ENCODE data around the genes ADAMTS12 and IL7R.

DNA sequence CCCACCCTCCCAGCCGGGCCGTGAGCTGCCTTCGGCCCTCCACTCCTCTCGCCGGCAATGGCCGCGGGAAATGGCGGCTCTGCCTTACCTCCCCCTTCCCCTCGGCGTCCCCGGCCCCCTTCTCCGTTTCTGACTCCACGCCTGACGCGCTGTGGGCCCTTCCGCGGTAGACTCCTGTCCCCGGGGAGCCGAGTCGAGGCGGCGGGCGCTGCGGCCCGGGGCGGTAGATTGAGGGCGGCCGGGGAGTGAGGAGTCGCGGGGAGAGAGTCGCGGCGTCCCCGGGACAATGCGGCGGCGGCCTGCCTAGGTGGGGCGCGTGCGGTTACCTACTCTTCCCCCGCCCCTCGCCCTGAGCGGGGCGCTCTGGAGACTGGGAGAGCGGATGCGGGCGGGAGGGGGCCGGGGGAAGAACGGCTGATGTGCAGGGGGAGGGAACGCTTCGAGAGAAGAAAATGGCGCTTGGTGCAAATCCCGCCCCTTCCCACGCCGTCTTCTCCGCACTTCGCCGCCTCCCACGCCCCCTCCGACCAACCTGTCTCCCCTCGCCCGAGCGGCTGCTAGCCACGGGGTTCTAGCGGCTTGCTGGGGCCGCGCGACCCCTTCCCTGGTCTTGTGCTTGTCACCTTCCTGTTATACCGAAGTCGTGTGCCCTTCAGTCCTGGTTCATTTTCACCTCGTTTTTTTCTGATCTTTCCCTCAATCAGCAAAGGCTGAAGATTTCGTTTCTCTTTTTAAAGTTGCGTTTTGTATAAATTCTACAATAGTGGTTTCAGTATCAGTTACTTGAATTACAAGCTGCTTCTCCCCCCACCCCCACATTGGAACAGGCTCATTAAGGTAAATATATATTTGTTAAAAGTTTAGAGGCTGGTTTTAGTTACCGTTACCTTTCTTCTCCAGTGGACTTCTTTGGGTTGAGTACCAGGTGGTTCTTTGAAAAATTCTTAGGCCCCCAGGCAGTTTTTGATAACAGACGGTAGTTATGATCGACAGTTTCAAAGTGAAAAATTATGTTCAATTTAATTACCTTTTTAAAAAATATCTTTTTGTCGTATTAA is 637 bp downstream of the SUB1 start:
- PRO-cap: bidirectional peak, plus-strand start at position 510 of the sequence, minus-strand start at position 365 of the sequence
- RAMPAGE, long total RNA, 4 experiments: no peak in any of the 4 experiments

DNA sequence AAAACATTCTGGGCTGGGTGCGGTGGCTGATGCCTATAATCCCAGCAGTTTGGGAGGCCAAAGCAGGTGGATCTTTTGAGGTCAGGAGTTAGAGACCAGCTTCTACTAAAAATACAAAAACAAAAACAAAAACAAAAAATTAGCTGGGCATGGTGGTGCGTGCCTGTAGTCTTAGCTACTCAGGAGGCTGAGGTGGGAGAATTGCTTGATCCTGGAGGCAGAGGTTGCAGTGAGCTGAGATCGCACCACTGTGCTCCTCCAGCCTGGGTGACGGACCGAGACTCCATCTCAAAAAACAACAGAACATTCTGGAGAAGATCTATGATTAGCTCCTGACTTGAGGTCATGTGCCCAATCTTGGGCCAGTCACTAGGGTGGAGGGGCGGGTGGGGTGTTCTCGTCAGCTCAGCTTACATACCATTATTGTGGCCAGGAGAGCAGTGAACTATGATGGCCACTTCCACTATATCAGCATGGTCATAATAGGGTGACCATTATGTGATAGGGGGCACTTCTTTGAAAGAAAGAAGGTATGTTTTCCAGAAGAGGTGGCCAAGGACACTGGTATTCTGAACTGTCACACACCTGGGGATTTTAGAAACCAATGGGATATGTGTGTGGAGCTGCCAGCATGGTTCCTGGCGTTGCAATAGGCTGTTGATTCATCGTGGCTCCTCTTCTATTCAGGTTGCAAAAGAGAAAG is 45.1 kb downstream of the SUB1 start:
- PRO-cap: no peak
- RAMPAGE, long total RNA, 4 experiments: no peak in any of the 4 experiments

- PRO-cap: no peak
- RAMPAGE, long total RNA, 4 experiments: no peak in any of the 4 experiments
Measured at GRCh38 chr5:33291202-33291404, 149.7 kb upstream of the TARS1 start.

- PRO-cap: no peak
- RAMPAGE, long total RNA, 4 experiments: no peak in any of the 4 experiments
Measured at GRCh38 chr5:33439149-33439523, 1.6 kb upstream of the TARS1 start.

DNA sequence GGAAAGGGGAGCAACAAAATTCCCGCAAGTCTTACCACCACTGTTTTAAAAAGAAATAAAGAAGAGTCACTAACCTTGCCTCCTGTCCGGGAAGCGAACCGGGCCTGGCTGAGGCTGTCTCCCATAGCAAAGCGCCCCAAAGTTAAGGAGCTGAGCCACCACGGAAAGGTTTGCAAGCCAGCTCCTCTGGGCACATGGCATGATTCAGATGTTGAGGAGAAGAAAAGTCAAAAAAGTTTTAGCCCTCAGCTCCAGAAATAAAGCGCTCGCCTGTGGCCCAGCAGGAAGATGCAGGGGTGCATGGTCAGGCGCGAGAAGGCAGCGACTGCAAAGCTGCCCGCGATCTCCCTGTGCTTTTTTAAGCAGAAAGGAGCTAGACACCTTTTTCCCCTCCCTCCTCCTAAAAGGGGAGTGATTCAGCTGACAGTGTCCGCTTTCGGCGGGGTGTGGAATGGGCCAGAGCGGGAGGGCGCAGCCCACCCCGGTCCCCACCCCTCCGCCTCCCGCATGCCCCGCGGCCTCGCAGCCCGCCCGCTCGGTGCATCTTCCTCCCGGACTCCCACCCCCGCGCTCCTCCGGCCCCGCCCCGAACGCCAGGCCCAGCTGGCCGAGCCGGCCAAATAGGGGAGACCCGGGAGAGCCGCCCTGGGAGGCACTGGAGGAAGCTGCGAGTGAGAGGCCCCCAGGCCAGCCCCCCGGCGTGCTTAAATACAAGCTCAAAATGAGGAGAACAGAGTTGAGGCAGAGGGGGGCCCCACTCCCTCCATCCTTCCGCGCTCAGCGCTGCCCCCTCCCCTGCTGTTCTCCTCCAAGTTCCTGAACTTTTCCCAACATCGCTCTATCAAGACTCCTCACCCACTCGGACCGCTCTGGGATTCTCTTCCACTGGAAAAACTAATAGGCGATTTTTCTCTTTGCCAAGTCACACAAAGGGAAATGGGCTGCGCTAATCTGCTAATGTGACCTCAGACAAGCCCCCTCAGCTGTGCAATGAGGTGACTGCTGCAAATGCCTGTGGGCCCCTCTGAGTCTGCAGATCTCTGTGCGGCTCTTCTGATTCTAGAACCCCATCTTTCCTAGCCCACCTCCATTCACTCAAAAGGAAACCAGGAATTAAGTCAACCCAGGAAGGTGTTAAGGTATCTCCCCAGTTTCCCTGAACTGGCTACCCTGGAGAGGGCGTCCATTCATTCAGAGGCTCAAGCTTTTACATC is at the start of gene ADAMTS12:
Gene ADAMTS12, minus strand, starts transcription at position 335 of the 1,214 bp plus-strand sequence.
- PRO-cap: no peak
- RAMPAGE, long total RNA, 4 experiments: no peak in any of the 4 experiments

DNA sequence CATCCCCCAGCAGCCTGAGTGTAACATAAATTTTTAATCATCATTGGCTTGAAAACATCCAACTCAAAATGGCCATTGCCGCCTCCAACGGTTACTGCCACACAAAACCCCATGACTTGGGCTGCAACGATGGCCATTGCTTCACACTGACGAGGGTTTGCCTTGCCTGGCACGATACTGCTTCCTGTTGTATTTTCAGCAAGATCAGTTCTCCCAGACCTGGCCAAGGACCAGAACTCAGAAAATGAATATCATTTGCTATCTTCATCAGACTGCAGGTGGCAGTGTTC is 10.6 kb downstream of the AMACR start:
- PRO-cap: no peak
- RAMPAGE, long total RNA, 4 experiments: no peak in any of the 4 experiments

DNA sequence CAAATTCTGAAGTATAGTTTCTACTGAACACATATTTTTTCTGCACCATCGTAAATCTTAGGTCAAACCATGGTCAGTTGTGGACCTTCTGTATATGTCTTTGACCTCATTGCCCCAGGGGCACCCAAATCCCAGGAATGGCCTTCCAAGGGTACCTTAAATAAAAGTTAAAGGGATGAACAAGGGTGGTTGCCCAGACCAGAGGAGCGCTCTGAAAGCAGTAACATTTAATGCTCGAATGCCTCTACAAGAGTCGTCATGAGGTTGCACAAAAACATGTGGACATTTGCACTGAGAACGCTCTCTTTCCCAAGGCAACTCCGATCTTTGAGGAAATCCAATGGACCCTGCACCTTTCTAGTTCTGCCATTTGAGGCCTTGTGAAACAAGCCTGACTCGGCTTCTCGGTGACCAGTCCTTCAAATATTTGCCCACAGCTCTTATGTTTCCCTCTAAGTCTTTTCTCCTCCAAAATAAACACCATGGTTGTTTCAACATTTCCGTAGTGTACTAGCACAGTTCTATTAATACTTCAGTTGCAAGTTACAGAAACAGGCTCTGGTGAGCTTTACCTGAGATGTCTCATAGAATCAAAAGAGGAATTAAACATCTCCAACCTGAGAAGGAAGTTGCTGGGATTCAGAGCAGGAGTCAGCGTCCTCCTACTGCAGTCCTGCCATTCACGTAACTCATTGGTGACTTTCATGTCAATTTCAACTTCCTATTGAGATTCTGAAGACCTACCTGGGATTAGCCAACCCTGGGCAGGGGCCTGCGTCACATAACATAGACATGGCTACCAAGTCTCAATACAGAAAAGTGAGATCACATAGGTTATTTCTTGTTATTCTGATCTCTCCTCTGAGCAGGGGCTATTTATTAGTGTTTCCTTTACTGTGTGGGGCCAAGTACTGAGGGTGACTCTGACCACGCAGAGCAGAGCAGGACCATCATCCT is 168.8 kb upstream of the RAI14 start:
- PRO-cap: no peak
- RAMPAGE, long total RNA, 4 experiments: no peak in any of the 4 experiments

DNA sequence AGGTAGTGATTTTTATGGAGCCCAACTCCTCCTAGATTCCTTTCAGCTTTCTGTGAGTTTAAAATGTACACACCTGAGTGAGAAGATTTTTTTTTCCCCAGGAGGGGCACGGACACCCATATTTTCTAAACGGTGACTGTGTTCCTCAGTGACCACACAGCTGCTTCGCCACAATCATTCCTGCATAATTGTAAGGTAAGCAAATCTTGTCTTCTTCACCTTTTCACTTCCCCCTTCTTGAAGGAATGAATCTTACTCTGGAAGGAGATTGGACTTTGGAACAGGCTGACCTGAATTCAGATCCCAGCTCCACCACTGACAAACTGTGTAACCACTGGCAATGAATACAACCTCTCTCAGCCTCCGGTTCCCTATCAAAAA is 99.8 kb upstream of the RAI14 start:
- PRO-cap: no peak
- RAMPAGE, long total RNA, 4 experiments: no peak in any of the 4 experiments

- PRO-cap: no peak
- RAMPAGE, long total RNA, 4 experiments: no peak in any of the 4 experiments
Measured at GRCh38 chr5:34583005-34583516, 73.1 kb upstream of the RAI14 start.

DNA sequence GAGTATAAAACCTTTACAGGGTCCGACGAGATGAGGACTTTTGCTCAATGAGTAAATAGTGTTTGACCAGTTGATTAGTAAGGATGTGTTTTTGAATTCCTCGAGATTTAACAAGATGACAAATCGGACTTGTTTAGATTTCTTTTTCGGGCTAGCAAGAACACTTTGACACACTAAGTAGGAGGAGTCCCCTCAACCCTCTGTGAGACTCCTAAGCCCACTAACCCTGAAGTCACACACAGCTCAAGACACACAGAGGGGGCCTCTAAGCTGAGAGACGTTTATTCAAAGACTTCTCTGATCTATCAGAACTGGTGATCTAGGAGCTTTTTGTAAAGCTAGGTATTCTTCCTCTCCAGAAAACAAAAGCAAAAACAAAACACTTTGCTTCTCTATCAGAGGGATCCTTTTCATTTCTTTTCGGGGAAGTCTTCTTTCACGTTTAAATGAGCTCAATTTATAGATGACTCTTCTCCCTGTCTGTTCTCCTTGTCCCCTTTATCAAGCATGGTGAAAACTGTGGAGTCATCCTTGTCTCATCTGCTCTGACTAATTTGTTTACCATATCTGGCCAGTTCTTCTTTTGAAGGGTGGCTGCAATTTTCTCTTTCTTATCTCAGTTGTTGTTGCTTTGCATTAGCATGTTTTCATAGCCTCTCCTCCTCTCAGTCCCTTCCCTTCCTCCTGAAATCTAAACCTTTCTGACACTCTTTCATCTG is 68.7 kb upstream of the RAI14 start:
- PRO-cap: no peak
- RAMPAGE, long total RNA, 4 experiments: no peak in any of the 4 experiments

- PRO-cap: no peak
- RAMPAGE, long total RNA, 4 experiments: no peak in any of the 4 experiments
Measured at GRCh38 chr5:34866729-34867619, 28.0 kb downstream of the TTC23L start.

GRCh38 chr5:34935482-34936040 is 6.2 kb downstream of the DNAJC21 start:
- PRO-cap: no peak
- RAMPAGE, long total RNA, 4 experiments: no peak in any of the 4 experiments

- PRO-cap: no peak
- RAMPAGE, long total RNA, 4 experiments: no peak in any of the 4 experiments
Measured at GRCh38 chr5:35026933-35027367, 20.8 kb downstream of the AGXT2 start.

- PRO-cap: no peak
- RAMPAGE, long total RNA, 4 experiments: start-site peak on the minus strand in 1 of 4 experiments, at chr5:35135309-35135578 at its widest, 6 reads per replicate
Measured at GRCh38 chr5:35135273-35135704, 87.5 kb upstream of the AGXT2 start.

- PRO-cap: no peak
- RAMPAGE, long total RNA, 4 experiments: no peak in any of the 4 experiments
Measured at GRCh38 chr5:35188243-35188655, 42.0 kb downstream of the PRLR start.

DNA sequence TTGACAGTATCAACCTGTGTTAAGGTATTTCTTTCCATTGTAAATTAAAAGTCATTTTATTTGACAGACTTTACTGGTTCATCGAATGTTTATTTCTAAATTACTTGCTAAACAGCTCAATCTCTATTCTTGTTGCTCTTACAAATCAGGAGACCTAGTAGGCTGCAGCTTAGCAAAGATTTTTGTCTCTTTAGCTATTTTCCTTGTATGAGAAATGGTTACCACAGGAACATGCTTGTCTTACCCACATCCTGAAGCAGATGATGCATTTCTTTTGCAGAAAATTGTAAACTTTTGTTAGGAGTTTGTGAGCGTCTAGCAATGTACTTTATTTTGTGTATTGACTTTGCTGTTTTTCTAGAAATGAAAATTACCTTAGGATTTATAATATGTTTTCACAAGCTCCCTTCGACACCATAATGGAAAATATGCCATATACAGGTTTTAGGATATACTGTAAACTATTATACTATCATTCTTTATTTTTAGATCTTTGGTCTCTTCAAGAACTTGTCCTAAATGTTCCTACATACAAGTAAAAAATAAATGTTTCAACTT is 53.9 kb downstream of the SPEF2 start:
- PRO-cap: no peak
- RAMPAGE, long total RNA, 4 experiments: no peak in any of the 4 experiments

DNA sequence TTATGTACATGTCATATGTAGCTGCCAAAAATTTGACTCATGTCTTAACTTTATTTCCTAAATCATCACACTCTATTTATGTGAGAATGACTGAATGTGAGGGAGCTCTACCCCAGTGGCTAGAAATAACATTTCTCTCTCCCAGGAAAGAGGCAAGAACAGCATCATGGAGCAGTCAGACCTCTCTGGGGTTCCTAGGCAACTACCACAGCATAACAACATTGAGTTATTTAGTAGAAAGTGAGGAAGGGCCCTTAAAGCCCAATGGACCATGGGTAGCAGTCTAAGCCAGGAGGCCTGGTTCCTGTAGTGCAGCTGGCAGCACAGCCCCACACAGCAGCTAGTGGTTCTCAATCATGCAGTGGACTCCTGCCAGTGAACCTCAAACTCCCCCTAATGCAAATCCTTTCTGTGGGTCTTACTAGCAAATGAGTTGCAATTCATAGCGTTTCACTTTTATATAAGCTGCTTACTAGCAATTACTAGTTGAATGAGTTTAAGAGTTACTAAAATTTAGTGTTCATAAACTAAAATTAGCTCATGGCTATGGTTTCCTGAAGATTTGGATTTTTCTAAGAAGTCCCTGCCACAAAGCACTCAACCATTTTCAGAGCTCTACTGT is 55.4 kb downstream of the SPEF2 start:
- PRO-cap: no peak
- RAMPAGE, long total RNA, 4 experiments: no peak in any of the 4 experiments

- PRO-cap: no peak
- RAMPAGE, long total RNA, 4 experiments: no peak in any of the 4 experiments
Measured at GRCh38 chr5:35851978-35853121, 4.3 kb upstream of the IL7R start.

GRCh38 chr5:35856550-35857410 is at the start of gene IL7R:
Gene IL7R (plus strand): TSS chr5:35856891.
- PRO-cap: bidirectional peak, plus-strand start at chr5:35856891, minus-strand start at chr5:35856765
- RAMPAGE, long total RNA, 4 experiments: start-site peak on the plus strand in 1 of 4 experiments, at chr5:35856895-35856995 at its widest, 10 reads per replicate

DNA sequence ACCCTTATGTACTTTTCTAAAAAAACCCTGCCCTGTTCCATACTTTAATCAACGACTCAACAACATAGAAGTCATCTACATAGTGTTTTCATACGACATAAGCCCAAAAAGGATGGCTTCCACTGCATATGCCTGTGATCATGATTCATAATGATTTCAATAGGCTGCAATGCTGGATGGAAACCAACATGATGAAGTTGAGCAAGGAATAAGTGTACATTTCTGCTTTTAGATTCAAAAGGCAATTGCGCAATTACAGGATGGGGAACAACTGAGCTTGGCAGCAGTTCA is 51.0 kb downstream of the SLC1A3 start:
- PRO-cap: no peak
- RAMPAGE, long total RNA, 4 experiments: no peak in any of the 4 experiments